LHCN-M2 (cell line): ENCODE data around the gene FBXO46.

GRCh38 chr19:45730268-45731271 lies at the start of gene FBXO46:
FBXO46 (minus strand) TSS chr19:45730896.
- RAMPAGE, long total RNA, result no peak

DNA sequence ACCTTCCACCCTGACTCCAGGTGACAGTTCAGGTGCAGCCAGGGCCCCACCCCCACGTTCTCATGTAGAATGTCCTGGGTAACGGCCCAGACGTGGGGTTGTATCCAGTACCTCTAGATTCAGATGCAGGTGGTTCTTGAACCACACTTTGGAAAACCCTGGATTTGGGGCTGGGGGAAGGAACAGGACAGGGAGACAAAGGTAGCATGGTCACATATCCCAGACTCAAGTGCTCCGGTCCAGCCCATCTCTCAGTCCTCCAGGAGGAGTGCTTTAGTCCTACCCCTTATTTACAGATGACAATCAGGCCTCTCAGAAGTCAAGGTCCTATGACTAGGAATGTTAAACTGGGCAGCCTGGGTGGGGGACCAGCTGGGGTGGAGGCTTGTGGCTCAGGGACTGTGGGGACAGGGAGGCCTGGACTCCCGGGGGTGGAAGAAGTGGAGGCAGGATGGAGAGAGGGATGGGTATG lies 2.0 kb downstream of the DMPK start:
- RAMPAGE, long total RNA, result no peak

DNA sequence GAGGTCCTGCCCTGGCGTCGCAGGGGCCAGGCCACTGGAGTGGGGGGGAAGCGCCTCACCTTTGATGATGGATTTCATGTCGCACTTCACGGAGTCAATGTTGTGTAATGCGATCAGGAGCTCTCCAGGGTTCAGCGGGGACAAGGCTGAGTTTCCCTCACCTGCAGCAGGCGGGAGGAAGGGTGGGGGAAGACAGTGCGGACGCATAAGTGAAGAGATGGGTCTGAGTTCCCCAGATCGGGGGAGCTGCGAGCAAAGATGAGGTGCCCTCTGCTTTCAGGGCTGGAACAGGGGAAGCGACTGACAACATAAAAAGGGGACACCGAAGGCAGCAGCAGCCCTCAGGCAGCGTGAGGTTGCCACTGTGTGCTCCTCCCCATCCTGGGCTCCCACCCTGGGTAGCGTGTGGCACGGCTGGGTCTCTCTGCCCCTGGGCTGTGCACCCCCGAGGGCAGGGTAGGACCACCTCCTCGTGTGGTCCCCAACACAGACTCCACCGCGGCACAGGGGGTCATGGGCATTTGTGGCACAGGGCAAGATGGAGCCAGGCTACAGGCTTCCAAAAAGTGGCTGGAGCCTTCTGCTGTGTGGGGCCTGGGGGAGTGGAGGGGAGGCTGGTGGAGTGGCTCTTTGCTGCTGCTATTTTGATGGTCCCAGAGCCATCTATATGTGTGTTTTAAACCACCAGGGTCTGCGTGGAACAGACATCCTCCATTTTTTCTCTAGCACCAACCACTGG lies 6.4 kb upstream of the RSPH6A start:
- RAMPAGE, long total RNA, result no peak

DNA sequence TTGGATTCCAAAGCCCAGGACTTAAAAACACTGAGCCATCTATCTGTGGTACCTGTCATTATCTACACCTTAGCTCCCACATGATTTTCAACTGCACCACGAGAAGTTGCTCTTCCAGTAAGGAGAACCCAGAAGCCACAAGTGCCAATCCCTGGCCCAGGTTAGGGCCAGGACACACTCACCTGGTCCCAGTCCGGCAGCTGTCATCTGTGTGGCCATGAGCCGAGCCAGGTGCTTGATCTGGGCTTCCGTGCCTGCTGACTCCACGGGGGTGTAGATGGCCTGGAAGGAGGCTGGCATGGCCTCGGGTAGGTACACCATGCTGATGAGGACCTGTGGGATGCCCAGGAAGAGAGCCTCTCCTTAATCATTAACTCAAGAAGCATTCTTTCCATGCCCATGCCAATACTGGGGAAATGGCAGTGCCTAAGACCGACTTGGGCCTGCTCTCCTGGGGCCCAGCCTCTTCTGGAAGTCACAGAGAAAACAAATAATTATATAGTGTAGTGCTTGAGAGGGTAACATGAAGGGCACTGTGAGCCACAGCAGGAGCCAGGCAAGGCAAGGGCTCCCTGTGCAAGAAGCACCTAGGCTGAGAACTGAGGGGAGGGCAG lies 19.9 kb upstream of the RSPH6A start:
- RAMPAGE, long total RNA, result no peak

DNA sequence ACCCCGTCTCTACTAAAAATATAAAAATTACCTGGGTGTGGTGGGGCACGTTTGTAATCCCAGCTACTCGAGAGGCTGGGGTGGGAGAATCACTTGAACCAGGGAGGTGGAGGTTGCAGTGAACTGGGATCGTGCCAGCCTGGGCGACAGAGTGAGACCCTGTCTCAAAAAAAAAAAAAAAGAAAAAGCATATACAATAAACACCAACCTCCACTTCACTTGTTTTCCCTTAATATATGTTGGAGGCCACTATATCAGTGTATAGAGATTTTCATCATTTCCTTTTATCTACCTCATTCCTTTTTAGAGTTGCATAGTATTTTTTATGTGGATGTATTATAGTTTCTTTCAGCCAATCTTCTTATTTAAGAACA lies 1.1 kb downstream of the SYMPK start:
- RAMPAGE, long total RNA, result no peak

- RAMPAGE, long total RNA, result no peak
Observed at GRCh38 chr19:45927514-45928150, 13.1 kb upstream of the NANOS2 start.

- RAMPAGE, long total RNA, result no peak
Observed at GRCh38 chr19:45971123-45971859, 2.4 kb downstream of the NOVA2 start.

DNA sequence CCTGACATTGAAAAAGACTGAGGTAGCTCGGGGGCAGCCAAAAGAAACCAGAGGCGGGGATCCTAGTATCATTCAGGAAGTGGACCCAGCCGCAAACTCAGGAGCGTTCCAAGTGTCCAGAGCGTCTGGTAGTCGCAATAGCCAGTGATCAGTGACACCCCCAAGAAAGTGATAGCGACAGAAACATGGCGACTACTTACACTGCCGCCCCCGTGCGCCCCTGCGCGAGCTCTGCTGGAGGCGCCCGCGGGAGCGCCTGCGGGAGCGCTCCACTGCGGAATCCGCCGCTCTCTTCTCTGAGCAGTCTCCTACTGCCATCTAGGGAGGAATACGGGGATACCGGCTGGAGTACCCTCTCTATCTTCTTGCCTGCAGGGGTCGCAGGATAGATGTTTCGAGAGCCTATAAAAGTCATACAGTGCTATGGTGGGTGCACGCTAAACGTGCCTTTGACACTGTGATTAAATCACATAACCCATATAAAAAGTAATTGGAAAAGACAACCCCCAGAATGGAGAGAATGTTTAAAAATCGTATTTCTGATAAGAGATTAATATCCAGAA lies 36.7 kb upstream of the IGFL4 start:
- RAMPAGE, long total RNA, result no peak

DNA sequence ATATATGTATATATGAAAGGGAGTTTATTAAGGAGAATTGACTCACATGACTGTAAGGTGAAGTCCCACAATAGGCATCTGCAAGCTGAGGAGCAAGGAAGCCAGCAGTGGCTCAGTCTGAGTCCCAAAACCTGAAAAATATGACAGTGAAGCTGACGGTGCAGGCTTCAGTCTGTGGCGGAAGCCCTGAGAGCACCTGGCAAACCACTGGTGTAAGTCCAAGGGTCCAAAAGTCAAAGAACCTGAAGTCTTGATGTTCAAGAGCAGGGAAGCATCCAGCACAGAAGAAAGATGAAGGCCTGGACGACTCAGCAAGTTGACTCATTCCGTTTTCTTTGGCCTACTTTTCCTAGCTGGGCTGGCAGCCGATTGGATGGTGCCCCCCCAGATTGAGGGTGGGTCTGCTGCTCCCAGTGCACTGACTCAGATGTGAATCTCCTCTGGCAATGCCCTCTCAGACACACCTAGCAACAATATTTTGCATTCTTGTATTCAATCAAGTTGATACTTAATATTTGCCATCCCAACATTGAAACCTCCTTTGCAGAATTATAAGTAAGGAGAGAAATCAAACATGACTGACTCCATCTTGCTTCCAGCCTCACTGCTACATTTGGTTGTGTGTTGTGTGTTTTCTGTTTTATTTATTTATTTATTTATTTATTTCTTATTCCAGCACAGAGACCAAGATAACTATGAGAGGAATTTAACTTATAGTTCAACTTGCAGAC lies 32.7 kb downstream of the IGFL2 start:
- RAMPAGE, long total RNA, result start-site peak on the minus strand centred at position 308 of the sequence, 6 bp wide, 18 reads

- RAMPAGE, long total RNA, result no peak
Observed at GRCh38 chr19:46278155-46278892, 18.5 kb upstream of the HIF3A start.

DNA sequence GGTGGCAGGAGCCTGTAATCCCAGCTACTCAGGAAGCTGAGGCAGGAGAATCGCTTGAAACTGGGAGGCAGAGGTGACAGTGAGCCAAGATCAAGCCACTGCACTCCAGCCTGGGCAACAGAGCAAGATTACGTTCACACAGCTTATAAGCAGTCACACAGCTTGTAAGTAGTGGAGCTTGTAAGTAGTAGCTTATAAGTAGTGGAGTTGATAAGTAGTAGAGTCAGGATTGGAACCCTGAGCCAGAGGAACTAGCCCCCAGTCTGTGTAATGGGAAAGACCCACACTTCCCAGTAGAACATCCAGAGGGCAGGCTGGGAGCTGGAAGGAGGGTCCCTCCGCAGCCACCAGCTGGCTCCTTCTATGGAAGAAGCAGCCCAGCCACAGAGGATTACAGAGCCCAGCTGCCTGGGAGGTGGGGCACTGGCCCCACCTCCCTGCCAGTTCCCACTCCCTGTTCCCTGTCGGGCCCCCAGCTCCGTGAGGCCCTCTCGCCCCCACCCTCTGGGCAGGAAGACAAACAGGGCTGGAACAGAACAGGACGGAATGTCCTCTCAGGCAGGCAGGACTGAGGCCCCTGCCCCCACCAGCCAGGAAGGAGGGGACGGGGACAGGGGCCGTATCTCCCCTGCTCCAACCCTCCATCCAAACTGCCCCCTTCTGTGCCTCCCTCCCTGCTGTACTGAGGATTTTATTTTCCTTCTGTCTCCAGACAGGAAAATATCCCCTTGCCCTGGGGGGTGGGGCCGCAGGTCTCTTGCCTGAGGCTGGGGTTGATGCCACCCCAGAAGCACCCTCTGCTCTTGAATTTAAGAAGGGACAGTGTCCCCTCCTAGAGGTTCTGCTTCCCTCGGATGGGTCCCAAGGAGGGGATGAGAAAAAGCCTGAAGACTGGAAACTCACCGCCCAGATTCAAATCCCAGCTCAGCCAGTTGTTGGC lies 4.0 kb downstream of the HIF3A start:
- RAMPAGE, long total RNA, result no peak

DNA sequence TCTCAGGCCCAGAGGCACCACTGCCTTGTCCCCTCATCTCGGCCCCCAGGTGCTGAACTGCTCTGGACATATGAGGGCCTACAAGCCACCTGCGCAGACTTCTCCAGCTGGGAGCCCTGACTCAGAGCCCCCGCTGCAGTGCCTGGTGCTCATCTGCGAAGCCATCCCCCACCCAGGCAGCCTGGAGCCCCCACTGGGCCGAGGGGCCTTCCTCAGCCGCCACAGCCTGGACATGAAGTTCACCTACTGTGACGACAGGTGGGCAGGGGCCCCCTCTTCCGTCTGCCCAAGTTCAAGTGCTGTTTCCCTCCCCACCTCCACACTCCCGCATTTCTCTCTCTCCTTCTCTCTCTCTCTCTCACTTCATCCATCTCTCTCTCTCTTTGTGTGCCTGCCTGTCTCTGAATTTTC lies 12.3 kb downstream of the HIF3A start:
- RAMPAGE, long total RNA, result no peak

- RAMPAGE, long total RNA, result no peak
Observed at GRCh38 chr19:46493184-46494532, 2.0 kb downstream of the PNMA8B start.

GRCh38 chr19:46602292-46603261 lies 1.4 kb downstream of the CALM3 start:
- RAMPAGE, long total RNA, result no peak

- RAMPAGE, long total RNA, result no peak
Observed at GRCh38 chr19:46618591-46619202, 6.2 kb downstream of the PTGIR start.

DNA sequence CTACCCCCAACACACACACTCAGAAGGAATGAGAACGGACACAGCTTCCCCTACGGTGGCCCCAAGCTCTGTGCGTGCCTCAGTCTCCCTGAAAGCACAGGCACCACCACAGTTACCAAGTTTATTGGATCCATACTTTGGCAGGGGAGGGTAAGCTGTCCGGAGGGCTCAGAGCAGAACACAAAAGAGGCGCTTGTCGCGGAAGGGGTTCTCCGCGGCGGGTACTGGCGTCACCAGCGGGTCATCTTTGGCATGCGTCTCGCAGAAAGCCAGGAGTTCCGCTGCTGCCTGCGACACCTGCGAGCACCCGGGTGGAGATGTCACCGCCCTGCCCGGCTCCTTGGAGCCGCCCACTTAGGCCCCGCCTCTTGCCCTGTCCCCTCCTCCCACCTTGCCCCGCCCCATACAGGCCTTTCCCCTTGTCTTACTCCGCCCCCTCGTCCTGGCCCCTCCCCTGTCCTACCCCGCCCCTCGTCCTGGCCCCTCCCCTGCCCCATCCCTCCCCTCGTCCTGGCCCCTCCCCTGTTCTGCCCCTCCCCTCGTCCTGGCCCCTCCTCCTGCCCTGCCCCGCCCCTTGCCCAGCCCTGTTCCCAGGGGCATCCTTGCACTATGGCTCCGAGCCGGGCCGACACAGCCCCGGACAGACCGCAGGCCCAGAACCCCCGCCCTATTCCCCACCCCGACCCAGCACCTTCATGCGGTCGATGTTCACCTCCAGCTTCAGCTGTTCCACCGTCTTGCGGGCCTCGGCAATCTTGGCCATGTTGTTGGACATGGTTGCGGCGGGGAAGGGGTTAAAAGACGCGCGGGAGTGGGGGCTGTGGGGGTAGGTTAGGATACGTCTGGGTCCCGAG lies 1.9 kb downstream of the GNG8 start:
- RAMPAGE, long total RNA, result no peak

- RAMPAGE, long total RNA, result no peak
Observed at GRCh38 chr19:46710563-46711430, 6.1 kb downstream of the PRKD2 start.

GRCh38 chr19:46739063-46739964 lies 6.5 kb upstream of the FKRP start:
- RAMPAGE, long total RNA, result no peak

DNA sequence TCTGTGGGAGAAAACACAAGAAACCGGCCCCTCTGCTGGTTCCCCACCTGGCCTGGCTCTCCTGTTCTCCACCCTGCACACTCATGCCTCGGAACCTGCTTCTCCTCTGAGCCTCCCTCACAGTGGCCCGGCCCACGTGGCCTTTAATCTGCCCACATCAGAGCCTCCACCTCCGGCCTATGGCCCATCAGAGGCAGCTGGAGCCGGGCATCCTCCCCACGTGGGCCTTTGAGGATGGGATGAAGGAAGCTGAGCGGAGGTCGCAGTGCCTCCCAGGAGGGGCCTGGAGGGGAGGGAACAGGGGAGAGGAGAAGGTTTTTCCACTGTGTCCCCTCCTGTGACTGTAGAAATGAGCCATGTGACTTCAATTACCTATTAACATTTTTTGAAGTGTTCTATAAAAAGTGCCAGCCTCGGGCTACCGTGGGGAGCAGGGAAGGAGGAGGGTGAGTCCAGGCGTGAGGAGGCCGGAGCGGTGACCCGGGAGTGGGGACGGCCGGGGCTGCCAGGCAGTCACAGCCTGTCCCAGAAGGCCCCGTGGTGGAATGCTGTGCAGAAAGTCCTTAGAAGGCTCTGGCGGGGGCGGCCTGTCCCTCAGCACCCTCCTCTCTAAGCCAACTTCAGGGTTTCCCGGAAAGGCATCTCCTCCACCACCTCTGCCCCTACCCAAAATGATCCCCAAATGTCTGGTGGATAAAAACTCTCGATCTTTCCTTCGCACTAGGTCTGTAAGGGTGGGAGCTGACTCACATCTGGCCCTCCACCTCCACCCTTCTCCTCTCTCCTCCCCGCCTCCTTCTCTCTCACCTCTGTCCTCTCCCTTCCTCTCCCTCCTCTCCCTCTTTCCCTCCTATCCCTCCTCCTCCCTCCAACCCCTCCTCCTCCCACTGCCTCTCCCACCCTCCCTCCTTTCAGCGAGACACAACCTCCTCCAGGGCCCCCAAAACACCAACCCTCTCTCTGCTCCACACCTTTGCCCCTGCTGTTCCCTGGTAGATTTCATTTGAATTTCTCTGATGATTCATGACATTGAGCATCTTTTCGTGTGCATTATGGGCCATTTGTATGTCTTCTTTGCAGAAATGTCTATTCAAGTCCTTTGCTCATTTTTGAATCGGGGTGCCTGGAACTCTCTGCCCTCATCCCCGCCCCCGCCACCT lies 24.9 kb upstream of the SLC1A5 start:
- RAMPAGE, long total RNA, result no peak

DNA sequence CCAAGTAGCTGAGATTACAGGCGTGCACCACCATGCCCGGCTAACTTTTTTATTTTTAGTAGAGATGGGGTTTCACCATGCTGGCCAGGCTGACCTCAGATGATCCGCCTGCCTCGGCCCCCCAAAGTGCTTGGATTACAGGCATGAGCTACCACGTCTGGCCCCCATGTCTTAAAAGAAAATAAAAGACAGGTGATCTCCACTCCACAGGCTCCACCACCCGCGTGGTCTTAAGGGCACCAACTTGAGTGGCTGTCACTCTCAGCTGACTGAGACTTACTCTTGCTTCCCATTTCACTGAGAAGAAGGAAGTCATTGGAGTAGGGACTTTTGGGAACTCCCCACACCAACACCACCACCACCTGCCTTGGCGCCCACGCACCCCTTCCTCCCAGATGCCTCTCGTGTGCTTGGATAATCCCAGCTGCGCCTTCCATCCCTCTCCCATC lies 25.9 kb downstream of the AP2S1 start:
- RAMPAGE, long total RNA, result no peak